Cardiac septum (tissue), 1 donor: ENCODE data around the gene IGFN1.

- PRO-cap: bidirectional peak, plus-strand start at chr1:200242682, minus-strand start at chr1:200242566
Measured at GRCh38 chr1:200242411-200243094, 167.3 kb downstream of the ZNF281 start.

- PRO-cap: no peak
Measured at GRCh38 chr1:200275405-200275965, 134.4 kb downstream of the ZNF281 start.

- PRO-cap: no peak
Measured at GRCh38 chr1:200415570-200416676, 6.1 kb upstream of the ZNF281 start.

DNA sequence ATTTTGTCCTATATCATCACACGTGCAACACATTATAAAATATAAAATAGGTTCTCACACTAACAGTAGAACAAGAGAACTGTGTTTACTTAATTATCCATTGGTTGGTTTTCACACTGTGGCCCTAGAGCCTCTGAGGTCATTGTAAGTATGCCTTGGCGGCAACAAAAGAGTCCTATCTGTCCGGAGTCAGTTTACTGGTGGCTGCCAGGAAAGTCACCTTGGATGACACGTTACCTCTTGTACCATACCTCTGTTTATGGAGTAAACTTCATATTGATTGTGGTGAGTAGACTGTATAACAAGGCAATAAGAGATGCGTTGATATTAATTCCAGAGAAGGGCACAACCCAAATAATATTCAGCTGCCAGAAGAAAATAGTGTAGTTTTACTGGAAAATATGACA, 20.3 kb upstream of the KIF14 start:
- PRO-cap: no peak

DNA sequence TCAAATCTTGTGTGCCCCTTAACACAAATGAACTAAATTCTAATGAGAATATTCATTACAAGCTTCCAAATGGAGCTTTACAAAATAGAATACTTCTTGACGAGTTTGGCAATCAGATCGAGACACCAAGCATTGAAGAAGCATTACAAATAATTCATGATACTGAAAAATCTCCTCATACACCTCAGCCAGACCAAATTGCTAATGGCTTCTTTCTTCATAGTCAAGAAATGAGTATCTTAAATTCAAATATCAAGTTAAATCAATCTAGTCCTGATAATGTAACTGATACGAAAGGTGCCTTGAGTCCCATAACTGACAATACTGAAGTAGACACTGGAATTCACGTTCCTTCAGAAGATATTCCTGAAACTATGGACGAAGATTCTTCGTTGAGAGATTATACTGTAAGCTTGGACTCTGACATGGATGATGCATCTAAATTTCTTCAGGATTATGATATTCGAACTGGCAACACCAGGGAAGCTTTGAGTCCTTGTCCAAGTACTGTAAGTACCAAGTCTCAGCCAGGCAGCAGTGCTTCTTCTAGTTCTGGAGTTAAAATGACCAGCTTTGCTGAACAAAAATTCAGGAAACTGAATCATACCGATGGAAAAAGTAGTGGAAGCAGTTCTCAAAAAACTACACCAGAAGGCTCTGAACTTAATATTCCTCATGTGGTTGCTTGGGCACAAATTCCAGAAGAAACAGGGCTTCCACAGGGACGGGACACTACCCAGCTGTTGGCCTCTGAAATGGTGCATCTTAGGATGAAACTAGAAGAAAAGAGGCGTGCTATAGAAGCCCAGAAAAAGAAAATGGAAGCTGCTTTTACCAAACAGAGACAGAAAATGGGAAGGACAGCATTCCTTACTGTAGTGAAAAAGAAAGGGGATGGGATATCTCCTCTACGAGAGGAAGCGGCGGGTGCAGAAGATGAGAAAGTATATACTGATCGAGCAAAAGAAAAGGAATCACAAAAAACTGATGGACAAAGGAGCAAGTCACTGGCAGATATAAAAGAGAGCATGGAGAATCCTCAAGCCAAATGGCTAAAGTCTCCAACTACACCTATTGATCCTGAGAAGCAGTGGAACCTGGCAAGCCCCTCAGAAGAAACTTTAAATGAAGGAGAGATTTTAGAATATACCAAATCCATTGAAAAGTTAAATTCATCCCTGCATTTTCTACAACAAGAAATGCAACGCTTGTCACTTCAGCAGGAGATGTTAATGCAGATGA, 24.1 kb upstream of the GPR25 start:
- PRO-cap: no peak

GRCh38 chr1:201183677-201184258, 6.9 kb upstream of the IGFN1 start:
- PRO-cap: no peak

DNA sequence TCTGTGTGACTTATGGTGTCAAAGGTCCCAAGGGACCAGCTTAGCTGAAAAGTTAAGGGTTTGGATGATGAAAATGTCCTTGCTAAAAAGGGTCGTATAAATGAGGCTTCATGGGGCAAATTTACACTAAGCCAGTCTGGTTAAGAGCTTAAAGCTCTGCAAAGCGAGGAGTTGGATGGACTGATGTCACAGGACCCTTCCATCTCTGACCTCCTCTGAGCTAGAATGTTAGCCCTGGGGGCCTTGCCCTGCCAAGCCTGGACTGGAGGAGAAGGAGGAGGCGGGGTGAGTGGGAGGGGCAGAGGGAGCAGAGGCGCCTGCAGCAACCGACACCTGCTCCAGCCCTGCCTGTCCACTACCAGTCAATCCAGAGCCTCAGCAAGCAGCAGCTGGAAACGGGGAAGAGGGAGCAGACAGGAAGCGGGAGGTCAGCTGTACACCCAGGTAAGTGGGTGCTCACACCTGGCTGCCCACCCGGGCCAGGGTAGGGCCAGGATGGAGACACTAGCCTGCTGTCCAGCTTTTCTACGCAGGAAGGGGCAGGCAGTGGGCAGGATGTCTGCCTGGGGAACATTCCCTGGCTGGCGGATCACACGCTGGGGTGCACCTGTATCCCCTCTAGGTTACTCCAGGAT, at the start of gene IGFN1:
Gene IGFN1, plus strand, starts transcription at position 361 of the 635 bp plus-strand sequence.
- PRO-cap: no peak

GRCh38 chr1:201311124-201311418, 27.8 kb downstream of the PKP1 start:
- PRO-cap: no peak

- PRO-cap: no peak
Measured at GRCh38 chr1:201311419-201312314, 28.4 kb downstream of the PKP1 start.

- PRO-cap: unidirectional peak, minus-strand start at chr1:201365721
Measured at GRCh38 chr1:201365577-201366093, 11.8 kb downstream of the TNNT2 start.

- PRO-cap: no peak
Measured at GRCh38 chr1:201369756-201369964, 7.8 kb downstream of the TNNT2 start.

GRCh38 chr1:201384207-201384476, 6.7 kb upstream of the TNNT2 start:
- PRO-cap: bidirectional peak, plus-strand start at chr1:201384355, minus-strand start at chr1:201384099

DNA sequence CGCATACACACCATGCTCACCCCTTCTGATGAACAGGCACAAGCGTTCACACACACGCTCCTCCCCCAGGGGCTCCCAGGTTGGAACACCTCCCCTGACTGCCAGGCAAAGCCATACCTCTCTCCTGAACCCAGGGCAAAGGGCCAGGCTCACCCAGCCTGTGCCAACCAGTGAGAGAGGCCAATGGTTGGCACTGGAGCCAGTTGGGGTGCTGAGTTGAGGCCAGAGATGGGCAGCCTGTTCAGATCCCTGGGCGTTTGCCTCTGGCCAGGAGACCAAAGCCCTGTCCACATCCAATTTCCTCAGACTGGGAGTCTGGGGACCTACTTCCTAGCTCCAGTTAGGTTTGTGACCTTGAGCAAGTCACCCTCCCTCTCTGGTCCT, 5.7 kb upstream of the LAD1 start:
- PRO-cap: no peak

- PRO-cap: no peak
Measured at GRCh38 chr1:201534871-201535505, 3.9 kb upstream of the NAV1 start.

- PRO-cap: no peak
Measured at GRCh38 chr1:201939589-201940141, 6.7 kb downstream of the LMOD1 start.

DNA sequence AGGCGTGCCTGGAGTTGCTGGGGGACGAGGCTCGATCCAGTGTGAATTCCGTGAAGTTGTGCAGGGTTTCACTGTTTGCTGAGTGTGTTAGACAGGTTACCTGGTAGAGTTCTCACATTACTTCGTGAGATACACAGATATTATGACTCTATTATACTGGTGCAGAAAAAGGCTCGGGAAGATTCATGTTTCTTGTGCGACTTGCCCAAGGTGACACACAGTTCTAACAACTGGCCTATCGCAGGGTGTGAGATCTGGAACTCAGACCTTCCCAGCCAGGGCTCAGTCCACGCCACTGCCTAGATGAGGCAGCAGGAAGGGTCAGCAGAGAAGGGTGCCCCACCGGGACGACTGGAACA, 395 bp upstream of the RNPEP start:
- PRO-cap: no peak

- PRO-cap: bidirectional peak, plus-strand start at chr1:201983390, minus-strand start at chr1:201983147
Measured at GRCh38 chr1:201982825-201983945, 737 bp downstream of the RNPEP start.

- PRO-cap: no peak
Measured at GRCh38 chr1:202000938-202002215, 9.0 kb upstream of the ELF3 start.

- PRO-cap: no peak
Measured at GRCh38 chr1:202056832-202057287, 46.5 kb downstream of the ELF3 start.

DNA sequence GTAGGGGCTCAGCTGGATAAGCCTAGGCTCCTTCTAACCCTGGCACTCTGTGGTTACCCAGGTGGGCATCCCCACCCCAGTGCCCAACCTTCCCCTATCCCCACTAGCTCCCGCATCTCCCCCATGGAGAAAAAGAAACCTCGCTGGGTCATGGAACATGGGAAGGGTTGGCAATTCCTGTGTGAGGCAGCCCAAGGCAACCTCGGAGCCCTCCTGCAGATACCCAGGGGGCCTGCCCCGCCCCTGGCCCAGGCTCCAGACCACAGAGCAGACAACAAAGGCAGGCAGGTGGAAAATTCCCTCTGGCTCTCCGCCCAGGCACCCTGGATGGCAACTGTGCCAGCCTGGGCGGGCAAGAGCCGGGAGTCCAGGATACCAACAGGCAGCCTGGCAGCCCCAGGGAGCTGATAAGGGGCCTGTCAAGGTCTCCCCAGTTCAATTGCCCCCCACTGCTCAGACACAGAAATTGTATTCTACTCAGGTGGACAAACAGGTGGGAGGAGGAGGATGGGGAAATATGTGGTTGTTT, 15.5 kb upstream of the GPR37L1 start:
- PRO-cap: unidirectional peak, plus-strand start at position 355 of the sequence